ENCODE measurements around a stretch of chr1.

GRCh38 chr1:55056142-55056618, 16.8 kb downstream of the PCSK9 start:
- PRO-cap, 2 experiments: no peak in any of the 2 experiments

GRCh38 chr1:55211569-55212450, 3.4 kb downstream of the USP24 start:
- PRO-cap, 2 experiments: no peak in any of the 2 experiments

GRCh38 chr1:55213755-55214082, 1.4 kb downstream of the USP24 start:
- PRO-cap, 2 experiments: no peak in any of the 2 experiments

DNA sequence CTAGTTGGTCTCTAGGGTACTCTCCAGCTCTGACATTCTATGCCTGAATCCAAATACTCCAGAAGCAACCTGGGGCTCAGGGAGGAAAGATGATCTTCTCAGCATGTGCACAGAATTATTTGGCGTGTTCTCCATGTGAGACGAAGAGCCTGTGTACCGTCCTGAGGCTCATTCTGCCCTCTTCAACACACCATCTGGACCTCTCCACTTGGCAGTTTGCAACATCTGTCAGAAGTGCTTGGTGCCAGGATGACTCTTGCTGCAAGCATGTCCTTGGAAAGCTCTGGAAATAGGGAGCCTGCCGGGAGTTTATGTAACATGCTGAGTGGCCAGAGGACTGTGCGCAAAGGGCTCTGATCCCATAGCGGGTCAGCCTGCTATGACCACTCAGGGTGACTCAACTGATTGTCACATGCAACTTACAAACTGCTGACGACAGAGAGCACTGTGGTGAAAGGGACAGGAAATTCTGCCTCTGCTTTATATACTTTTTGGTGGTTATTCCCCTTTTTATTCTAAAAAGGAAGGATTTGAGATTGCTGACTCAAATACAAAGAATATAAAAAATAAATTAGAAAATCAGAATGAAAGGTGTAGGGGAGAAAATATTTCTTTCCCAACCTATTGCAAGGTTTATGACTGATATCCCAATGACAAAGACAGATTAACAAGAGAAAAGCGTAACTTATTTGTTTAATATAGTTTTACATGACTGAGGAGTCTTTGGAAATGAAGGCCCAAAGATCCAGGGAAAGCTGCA, 228.4 kb upstream of the USP24 start:
- PRO-cap, 2 experiments: no peak in any of the 2 experiments

GRCh38 chr1:55654699-55655131, 439.6 kb upstream of the USP24 start:
- PRO-cap, 2 experiments: no peak in any of the 2 experiments

- PRO-cap, 2 experiments: no peak in any of the 2 experiments
Measured at GRCh38 chr1:55814899-55815358, 599.8 kb upstream of the USP24 start.

GRCh38 chr1:56330503-56331003, 248.8 kb downstream of the PLPP3 start:
- PRO-cap, 2 experiments: no peak in any of the 2 experiments

GRCh38 chr1:56419553-56420246, 159.7 kb downstream of the PLPP3 start:
- PRO-cap, 2 experiments: no peak in any of the 2 experiments

- PRO-cap, 2 experiments: no peak in any of the 2 experiments
Measured at GRCh38 chr1:56424784-56425305, 154.5 kb downstream of the PLPP3 start.

DNA sequence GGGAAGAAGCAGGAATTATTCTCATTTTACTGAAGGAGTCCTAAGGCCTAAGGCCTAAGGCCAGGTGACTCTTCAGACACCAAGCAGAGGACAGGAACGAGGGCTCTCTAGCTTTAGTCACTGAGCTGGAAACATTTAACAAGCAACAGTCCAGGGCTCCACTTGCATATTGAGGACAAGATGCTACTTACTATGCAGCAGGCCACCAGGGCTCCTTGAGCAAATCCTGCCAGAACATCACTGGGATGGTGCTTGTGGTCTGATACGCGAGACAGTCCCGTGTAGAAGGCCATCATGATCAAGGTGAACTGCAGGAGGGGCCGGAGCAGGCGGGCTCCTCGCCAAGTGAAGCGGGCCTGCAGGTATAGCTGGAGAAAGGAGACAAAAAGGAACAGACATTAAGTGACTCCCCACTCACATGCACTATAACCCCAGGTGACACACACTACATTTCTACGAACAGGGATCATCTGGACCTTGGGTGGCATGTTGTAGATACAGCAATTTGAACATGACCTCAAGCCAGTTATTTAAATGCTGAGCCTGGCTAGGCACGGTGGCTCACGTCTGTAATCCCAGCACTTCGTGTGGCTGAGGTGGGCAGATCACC, 67.5 kb downstream of the PLPP3 start:
- PRO-cap, 2 experiments: no peak in any of the 2 experiments

DNA sequence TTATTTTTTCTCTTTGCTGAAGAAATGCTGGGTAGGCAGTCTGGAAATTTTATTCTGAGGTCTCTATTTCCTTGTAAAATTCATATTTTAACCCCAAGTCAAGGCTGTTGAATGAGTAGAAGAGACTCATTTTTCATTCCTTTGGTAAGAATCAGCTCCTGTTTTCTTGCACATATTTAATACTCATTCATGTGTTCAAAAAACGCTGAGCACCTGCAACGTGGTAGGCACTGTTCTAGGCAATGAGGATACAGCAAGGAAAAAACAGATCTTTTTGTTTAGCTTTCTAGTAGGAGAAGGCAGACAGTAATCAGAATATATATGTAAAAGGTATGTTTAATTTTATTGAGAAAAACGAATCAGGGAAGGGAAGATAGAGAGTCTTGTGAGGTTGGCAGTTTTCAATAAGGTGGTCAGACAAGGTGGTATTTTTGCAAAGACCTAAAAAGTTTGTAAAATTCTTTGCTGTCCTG, 1.6 kb downstream of the PRKAA2 start:
- PRO-cap, 2 experiments: no peak in any of the 2 experiments

GRCh38 chr1:56855298-56855559, 632 bp downstream of the C8A start:
- PRO-cap, 2 experiments: no peak in any of the 2 experiments

DNA sequence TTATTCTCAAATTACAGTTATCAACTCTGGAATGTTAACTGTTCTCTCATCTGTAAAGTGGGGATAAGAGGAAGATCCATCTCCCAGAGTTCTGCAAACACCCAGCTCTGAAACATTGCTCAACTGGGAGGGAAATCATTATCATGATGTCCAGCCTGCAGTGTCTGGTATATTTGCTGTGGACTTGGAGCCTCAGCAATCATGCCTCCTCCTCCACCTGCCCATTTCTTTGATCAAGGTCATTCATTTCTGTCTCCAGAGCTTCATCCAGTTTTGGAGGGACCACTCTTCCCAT, 39.4 kb downstream of the C8A start:
- PRO-cap, 2 experiments: no peak in any of the 2 experiments

DNA sequence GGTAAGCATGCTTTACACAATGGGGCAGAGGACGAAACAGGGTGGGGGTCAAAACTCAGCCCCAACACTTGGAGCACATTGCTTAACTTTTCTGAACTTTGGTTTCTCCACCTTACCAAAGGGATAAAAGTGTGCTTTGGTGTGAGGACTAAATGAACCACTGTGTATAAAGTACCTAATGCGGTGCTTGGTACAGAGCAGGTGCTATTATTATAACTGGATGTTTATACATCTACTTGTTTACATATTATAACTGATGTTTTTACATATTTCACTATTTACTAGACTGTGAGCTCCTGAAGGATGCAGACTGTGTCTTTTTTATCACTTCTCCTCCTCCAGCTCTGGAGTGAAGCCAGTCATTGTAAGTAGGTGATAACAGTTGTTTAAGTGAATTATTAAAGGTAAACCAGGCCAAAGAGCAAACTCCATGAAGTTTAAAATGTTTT, 98.5 kb downstream of the DAB1 start:
- PRO-cap, 2 experiments: no peak in any of the 2 experiments

DNA sequence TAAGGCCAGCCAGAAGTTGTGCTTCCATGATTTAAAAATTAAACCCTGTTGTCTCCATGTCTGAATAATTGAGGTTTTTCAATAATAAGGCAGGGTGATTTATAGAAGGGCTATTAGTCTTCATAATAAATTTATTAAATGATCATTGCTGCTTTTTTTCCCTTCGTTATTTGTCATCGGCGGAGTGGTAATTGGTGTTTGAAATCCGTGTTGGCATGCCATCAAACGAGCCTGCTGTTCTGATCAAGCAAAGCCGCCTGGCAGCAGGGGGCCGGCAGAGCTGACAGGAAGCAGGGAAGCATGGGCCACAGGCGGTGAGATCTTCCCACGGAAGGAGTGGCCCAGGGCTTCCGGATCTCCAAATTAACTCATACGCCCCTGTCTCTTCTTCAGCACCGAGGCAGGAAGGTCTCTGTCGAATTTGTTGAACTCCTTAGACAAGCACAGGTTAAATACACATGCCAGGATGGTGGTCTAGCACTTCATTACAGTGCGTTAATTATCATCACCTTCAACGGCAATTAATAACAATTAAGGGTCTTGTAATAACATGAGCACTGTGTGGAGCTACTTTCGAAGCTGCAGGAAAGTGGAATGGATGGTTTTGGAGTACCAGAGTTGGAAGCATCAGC, 199.2 kb upstream of the DAB1 start:
- PRO-cap, 2 experiments: no peak in any of the 2 experiments

DNA sequence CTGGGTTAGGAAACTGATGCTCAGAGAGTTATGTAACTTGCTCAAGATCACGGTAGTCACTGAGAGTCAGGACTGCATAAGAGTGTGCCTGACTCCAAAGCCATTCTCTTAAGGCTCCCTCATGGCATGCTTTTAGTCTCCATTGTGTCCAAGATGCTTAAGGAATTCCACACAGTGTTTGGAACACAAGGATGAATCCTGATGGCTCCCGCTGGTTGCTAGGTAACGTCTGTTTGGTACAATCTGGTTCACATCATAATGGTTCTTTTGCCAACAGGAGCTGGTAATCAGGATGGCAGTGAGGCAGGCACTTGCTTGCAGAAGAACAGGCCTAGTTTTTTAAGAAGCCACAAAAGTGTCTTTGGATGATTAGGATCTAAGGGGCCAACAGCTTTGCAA, 436.5 kb upstream of the DAB1 start:
- PRO-cap, 2 experiments: no peak in any of the 2 experiments

DNA sequence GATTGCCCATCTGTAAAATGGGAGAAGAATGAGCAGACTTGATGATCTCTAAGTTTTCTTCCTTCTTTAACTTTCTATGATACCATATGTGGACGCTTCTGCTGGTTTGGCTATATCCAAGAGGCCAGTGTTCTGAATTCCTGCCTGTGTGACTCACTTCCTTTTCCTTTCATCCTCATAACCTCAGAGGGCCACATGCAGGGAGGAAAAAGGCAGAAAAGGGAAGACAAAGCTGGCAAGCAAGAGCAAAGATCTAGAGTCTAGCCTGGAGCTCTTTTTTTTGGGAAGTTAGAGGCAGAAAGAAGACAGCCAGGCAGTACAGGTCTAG, 151.2 kb downstream of the OMA1 start:
- PRO-cap, 2 experiments: no peak in any of the 2 experiments

DNA sequence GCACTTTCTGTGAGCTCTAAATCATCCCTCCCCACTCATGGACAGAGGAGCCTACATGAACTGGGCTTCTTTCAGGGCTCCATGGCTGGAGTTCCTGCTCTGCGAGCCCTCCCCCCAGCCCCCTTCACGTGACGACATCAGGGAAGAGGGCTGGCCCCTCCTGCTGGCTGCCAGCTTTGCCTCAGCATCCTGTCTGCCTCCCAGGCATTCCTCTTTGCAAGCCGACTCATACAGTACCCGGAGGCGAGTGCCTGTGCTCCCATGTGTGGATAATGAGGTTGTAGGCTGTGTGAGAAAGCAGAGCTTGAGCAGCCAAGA, 113.8 kb downstream of the OMA1 start:
- PRO-cap, 2 experiments: no peak in any of the 2 experiments

DNA sequence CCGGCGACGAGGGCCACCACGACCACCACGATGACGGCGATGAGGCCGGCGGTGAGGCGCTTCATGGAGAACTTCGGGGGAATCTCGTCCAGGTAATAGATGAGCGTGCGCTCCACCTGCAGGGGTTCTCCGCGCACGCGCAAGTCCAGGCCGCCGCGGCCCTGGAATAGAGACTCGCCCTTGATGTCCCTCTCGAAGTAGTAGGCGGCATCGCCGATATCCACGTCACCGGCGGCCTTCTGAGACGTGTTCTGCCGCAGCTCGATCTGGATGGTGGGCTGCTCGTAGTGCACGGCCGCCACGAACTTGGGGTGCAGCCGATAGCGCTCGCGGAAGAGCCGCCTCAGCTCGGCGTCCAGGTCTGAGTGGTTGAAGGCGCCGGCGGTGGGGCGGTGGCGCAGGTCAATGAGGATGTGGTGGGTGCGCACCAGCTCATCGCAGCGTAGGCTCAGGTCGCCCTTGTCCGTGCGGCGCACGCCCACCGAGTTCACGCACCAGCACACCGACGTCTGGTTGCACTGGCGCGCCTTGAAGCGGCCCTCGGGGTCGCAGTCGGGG, 688 bp downstream of the TACSTD2 start:
- PRO-cap, 2 experiments: no peak in any of the 2 experiments

DNA sequence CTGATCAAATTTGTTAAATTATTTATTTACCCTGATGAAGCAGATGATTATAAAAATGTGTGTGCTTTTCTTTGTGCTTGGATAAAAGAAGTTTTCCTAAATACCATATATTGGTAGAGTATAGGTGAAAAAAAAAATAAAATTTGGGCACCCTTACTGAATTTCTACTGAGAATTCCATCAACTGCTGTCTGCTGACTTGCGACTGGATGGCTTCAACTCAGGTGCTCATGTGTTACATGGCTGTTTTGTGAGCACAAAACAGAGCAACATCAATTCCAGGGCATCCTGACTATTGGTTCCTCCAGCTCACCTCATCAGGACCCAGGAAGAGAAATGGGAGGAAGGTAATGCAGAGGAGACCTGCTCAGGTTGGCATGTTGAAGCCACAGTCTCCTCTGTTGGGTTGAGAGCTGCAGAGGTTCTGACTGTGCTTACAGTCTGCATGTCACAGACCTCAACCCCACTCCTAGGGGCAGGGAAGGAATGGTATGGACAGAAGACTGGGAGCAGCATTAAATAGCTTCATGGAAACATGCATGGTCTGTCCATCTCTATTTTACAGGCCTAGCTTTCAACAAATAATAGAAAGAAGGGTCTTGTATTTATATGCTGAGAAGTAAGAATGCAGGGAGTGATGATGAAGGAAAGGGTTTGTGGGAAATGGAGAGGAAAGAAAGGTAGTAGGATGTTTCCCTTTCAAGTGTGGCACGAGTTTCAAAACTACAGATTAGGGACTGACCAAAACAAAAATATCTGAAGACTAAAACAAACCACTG, 43.9 kb downstream of the MYSM1 start:
- PRO-cap, 2 experiments: no peak in any of the 2 experiments

All from helper T cell (primary cell).